ENCODE measurements around a stretch of chr16.

DNA sequence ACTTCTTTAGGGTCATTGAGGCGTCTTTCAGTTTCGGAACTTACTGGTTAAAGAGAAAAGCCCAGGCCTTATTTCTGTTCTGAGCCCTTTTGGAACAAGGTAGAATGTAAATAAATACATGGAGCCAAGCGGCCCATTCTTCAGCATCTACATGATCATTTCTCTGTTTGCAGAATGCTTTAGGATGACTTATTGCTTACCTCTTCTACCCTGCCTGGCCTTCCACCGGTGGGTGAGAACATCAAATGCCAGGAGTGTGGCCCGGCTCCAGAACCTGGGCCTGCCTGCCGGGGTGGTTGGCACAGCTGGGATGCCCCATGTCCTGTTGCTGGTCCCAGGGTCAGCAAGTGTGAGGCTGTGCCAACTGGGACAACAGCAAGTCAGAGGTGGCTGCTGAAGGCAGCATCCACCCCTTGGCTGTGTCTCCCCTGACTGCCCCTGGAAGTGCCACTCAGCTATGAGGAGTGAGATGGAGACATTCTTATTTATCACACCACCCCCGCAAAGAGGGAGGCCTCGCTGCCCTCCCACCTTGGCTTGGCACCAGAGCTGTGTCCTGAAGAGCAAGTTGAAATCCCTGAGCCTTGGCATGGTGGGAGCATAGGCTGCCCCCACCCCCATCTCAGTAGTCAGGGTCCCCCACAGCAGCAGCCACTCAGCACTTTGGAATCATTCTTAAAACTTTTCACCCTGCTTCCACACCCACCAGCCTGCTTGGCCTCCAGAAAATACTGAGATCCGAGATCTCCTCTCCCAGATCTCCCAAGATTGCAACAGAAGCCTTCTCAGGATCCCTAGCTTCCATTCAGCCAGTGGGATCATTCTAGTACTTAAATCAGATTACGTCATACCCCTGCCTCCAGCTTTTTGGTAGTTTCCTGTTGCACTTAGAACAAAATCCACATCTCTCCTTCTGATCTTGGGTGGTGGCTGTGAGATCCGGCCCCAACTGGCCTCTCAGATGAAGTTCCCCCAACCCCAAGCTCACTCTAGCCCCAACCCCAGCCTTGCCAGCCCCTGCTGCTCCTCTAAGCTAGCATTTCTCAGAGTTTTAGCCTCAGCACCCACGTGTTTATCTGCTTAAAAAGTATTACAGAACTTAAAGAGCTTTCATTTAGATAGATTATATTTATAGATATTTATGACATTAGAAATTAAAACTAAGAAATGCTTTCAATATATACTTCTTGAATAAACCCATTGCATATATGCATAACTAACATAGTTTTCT is 127.5 kb downstream of the SOCS1 start:
- PRO-cap: no peak

DNA sequence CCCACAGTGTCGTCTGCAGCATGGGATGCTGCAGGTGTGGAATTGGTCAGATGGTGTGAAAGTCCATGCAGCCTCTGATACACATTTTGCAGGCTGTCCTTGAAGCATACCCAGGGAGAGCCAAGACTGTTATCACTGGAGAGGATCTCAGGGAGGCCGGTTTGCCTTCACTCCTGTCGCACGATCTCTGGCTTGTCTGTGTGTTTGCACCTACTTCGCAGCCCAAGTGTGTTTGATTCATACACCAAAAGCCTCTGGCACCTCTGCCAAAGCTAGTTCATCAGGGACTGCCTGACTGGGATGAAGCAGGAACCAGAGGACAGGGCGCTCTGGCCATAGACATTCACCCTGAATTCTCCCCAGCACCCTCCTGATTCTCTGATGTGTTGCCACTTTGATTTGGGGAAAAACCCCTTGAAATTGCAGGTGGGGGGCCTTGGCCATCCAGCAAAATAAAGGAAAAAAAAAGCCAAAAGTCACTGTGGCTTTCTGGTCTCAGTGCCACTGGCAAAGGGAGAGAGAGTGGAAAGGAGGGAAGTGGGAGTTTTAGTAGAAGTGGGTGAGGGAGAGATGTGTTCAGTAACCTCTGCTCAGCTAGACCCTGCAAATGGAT is 93.0 kb downstream of the SOCS1 start:
- PRO-cap: no peak

GRCh38 chr16:11333563-11334272 is 11.5 kb upstream of the RMI2 start:
- PRO-cap: no peak

DNA sequence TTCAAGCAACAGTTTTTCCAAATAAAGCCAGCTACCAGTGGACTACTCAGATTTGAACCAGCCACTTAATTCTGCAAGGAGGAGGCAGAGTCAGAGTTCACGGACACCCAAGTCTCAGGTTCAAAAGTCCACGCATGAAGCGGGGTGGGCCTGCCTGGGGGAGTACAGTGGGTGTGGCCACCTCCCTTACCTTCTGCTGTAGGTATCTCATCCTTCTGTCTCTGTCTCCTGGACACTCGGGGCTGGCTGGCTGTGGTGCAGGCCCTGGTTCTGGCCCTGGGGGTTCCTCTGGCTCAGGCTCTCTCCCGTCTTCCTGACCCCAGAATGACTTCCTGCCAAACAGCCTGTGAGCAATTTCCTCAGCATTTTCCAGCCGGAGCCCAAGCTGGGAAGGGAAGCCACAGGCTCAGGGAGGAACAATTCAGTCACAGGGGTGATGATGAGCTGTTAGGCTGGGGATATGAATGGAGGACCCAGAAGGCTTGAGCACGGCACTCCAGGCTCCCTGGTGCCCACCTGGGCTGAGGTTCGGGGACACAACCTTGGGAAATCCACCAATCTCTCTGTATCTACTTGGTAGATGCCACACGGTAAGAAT is 42.3 kb downstream of the ENSG00000188897 start:
- PRO-cap: no peak

DNA sequence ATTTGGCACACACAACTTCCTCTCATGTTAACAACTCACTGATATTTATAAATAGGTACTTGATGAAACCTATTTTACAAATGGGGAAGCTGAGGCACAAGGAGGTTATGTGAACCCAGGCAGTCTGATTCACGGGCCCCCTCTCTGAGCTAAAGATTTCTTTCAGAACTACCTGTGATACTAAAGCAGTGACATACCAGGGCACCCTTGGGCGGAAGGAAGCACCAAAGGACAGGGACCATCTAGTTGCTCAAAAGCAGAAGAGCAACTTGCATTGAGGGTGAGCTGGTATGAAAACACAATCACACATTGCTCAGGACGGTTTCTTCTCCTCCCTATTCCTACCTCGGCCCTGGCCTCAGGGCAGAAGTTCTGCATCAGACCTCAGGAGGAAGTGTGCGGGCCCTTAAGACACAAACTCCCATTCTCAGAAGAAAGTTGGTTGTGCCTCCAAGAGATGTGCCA is 28.8 kb upstream of the ENSG00000188897 start:
- PRO-cap: no peak

DNA sequence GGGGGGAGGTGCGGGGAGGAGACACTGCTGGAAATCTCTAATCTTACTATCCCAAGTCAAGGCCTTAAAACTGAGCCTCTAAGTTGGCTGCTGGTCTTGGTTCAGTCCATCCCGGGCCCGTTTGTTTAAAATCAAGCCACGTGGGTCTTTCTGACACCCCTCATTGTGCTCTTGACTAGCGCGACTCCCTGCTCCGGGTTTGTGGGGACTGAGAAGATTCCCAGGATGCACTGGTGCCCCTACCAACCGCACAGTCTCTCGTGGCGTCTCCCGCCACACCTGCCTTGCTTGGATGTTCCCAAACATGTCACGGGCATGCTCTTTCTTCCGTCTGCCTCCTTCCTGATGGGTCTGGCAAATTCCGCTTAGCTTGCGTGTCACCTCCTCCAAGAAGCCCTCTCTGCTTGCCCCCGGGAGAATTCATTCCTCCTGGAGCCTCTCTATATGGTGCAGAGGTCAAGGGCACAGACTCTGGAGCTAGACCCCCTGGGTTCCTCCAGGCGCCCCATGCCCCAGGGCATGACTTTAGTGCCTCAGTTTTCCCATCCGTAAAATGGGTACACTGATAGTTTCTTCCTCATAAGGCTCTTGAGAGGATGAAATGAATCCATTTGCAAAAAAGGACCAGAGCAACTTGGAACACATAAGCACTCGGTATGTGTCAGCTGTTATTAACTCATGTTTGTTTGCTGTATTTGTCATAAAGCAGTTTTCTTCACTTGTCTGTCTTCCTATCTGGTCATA is 21.1 kb downstream of the LITAF start:
- PRO-cap: no peak

DNA sequence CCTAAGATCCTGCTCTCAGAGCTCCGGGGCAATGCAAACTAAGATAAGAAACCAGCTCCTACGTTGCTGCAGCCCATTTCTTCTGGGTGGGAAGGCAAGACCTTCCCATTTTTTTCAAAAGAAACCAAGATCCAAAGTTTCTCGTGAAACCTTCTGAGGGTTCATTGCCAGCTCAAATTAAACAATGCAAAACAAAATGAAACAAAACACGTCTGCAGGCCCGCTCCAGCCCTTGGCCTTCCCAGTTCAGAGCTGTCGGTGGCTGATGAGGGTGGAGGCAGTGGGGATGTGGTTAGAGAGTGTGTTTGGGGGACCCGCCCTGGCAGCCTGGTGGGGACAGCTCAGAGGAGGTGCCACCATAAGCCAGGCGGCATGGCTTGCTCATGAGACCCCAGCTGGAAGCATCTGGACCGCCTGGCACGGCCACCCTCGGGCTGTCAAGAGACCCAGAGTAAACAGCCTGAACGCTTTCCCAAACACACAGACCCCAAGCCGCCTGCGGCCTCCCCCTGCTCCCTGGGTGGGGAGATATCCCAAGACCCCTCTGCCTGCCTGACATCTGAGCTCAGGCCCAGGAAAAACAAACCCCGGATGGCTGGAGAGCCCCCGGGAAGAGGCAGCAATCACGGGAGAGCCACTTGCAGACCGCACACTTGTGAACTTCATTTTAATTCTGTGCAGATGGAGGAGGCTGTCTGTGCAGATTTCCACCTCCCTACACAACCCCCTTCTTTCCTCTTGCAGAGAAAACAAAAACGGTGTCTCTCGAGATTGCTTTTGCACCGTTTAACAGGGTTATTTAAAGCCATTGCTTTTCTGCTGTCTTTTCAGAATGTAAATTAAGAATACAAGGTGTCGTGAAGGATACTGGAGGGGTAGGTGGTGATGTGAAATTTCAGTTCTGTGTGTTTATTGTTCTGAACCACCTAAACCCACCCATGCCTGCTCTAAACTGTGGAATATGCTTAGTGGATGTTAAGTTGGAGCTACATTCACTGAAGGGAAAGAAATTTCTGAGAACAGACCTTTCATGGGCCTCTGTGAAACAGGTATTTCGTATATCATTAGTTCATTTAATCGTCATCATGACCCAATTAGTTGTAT is 35.5 kb upstream of the LITAF start:
- PRO-cap: bidirectional peak, plus-strand start at position 359 of the sequence, minus-strand start at position 239 of the sequence

- PRO-cap: no peak
These were observed 14.5 kb downstream of the SNN start for GRCh38 chr16:11682385-11683489.

GRCh38 chr16:11712188-11712500 is 30.5 kb downstream of the TXNDC11 start:
- PRO-cap: no peak

- PRO-cap: no peak
These were observed 17.3 kb downstream of the TXNDC11 start for GRCh38 chr16:11725295-11725912.

DNA sequence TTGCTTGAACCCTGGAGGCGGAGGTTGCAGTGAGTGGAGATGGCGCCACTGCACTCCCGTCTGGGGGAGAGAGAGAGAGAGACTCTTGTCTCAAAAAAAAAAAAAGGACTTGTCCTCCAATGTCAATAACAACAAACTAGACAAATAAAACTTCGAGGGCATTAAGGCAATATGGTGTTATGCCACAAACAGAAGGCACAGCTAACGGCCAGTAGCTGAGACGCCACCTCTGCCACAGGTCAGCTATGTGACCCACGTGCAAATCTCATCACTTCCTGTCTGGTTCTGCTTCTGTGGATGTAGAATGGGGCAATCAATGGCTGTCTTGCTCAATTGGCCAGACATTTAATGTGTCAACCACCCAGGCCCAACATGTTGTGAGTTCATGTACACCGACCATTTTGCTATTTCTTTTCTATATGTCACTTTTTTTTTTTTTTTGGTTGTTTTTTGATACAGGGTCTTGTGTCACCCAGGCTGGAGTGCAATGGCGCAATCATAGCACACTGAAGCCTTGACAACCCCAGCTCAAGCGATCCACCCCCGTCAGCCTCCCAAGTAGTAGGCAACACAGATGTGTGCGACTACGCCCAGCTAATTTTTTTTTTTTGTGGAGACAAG is 923 bp upstream of the TXNDC11 start:
- PRO-cap: unidirectional peak, minus-strand start at position 267 of the sequence

- PRO-cap: no peak
These were observed 25.6 kb upstream of the TXNDC11 start for GRCh38 chr16:11768192-11768638.

- PRO-cap: no peak
These were observed 5.7 kb downstream of the ZC3H7A start for GRCh38 chr16:11791202-11791862.

GRCh38 chr16:11797374-11798406 is 632 bp upstream of the ZC3H7A start:
- PRO-cap: bidirectional peak, plus-strand start at chr16:11797547, minus-strand start at chr16:11797234

DNA sequence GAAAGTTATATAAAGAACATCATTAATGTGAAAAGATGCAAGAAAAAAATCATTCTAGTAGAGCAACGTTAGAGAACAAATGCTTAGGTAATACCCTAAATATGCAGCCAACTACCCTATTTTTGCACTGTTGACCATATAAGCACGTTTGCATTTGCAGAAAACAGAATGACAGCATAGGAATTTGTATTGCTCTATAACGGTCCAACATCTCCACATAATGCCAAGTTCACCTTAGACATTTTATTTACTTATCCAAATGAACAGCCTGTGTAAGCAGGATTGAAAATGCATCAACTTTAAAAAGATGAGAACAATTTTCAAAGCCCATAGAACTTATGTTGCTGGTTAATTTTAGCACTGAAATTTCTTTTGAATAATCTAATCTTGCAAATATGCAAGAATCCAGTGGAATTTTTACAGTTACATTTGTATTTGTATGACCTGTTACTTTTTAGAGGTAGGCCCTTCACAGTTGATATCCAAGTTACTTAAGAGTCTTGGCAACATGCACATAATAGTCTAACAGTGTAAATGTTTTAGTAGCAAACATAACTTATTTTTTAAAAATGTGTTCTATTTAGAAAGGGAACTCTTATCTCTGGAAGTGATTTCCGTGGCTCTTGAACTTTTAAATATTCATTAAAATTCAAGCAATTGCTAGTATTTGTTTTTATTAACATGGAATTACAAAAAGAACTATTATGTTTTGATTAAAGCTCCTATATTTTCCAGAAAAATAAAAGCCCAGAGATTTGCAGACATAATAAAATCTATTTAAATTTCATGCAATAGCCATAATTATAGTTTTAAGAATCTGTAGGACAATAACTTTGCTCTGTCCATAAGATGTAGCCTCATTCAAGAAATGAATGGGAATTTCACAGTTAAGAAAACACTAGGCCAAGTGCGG is 19.3 kb upstream of the RSL1D1 start:
- PRO-cap: no peak

- PRO-cap: bidirectional peak, plus-strand start at chr16:11977938, minus-strand start at chr16:11977754
These were observed 1.1 kb downstream of the SNX29 start for GRCh38 chr16:11977449-11978145.

- PRO-cap: no peak
These were observed 105.8 kb downstream of the SNX29 start for GRCh38 chr16:12082249-12082839.

GRCh38 chr16:12232560-12233161 is 256.1 kb downstream of the SNX29 start:
- PRO-cap: no peak

DNA sequence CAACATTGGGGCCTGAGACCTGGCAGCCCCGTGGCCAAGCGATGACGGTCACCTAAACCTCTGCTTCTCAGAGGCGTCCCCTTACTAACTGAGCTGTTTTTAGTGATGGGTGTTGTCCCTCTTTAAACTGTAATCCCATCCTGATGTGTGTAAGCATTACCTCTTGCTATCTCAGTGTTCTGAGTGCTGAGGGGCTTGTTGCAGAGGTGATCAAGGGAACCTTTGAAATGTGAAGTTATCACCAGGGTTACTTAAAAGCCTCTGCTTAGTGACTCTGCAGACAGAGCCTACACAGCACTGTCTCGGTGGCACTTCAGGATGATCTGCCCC is 370.4 kb downstream of the SNX29 start:
- PRO-cap: no peak

GRCh38 chr16:12536242-12536523 is 267.5 kb downstream of the CPPED1 start:
- PRO-cap: no peak